Fibroblast of the aortic adventitia (primary cell): Measurements from ENCODE around the genes FAM107B, OLAH, RSU1 and TMEM236.

DNA sequence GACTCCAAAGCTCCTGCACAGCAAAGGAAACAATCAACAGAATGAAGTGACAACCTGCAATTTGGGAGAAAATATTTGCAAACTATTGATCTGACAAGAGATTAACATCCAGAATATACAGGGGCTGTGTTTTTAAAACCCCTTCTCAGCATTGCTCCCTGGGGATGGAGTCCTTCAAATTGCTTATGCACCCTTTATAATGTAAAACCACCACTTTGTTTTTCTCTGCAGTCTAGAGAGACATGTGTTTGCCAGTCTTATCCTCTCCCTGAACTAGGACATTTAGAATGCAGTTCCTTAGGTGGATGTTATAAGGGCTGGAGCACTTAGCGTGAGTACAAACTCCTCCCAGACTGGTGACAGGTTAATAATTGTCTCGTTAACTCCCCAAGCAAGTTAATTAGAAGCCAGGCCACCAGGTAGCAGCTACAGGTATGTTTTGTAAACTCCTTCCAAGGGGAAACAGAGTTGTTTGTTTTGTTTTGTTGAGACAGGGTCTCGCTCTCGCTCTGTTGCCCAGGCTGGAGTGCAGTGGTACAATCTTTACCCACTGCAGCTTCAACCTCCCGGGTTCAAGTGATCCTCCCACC, 100.3 kb downstream of the FAM107B start:
- CAGE, long polyA plus RNA: no peak

GRCh38 chr10:14773784-14774625, 692 bp downstream of the FAM107B start:
- CAGE, long polyA plus RNA: no peak

GRCh38 chr10:14774711-14775085, at the start of gene FAM107B:
Gene FAM107B (minus strand): TSS chr10:14774897.
- CAGE, long polyA plus RNA: no peak

GRCh38 chr10:15043707-15044102, at the start of gene OLAH:
Gene OLAH (plus strand): TSS chr10:15043943.
- CAGE, long polyA plus RNA: no peak

DNA sequence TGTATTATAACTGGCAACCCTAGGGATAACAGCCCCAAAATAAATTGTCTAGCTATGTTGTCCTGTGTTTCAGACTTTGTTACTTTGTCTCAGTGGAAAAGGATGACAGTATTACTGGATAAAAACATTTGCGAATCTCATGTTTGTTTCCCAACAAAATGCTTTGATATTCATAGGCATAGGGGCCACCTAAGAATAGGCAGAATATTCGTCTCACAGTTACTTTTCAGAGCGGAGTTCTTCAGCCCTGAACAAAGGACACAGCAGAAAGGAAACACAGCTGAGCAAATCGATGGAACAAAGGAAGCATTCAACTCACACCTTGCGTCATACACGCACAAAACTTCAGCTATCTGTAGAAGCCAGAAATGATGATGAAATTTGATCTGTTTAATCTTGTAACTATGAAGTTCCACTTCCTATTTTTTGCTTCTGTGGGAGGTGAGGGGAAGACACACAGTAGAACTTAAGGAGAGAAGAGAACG, 26.4 kb downstream of the FAM171A1 start:
- CAGE, long polyA plus RNA: no peak

GRCh38 chr10:15369481-15370718, 1.2 kb downstream of the FAM171A1 start:
- CAGE, long polyA plus RNA: no peak

DNA sequence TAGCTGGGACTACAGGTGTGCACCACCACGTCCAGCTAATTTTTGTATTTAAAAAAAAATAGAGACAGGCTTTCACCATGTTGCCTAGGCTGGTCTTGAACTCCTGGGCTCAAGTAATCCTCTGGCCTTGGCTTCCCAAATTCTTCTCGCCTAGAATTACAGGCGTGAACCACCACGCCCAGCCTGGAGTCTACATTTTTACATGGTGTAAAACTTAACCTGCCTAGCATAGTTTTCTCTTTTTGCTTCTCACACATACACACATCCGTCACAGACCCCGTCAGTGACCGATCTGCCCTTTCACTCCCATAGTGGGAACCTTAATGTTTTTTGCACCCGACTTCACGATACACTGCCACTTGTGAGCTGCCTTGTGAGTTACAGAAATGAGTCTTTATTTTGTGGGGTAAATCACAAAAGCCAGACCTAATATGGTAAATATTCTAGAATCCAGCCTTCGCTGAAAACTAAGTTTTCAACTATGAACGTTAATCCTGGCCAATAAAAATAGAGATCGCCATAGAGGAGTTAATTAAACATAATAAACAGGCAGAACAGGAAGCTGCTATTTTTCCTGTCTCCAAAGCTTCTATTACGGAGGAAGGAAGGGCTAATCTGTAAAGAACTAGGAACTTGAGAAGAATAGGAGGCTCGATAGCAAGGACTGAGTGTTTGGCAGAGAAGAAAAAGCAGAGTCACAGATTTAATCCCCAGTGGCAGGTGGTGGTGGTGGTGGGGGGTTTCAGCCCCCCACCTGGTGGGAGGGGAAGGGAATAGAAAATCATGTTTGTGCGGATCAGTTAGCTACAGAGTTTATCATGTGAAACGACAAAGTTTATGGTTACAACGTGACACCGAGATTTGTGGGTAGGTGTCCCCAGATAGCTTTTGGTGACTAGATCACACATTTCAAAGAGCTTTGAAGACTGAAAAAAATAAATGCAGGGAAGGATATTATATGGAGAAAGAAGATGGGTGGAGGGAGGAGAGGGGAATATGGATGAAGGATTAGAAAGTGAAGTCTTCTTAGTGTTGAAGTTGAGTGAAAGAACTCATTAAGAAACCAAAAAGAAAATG, 14.7 kb upstream of the FAM171A1 start:
- CAGE, long polyA plus RNA: no peak

DNA sequence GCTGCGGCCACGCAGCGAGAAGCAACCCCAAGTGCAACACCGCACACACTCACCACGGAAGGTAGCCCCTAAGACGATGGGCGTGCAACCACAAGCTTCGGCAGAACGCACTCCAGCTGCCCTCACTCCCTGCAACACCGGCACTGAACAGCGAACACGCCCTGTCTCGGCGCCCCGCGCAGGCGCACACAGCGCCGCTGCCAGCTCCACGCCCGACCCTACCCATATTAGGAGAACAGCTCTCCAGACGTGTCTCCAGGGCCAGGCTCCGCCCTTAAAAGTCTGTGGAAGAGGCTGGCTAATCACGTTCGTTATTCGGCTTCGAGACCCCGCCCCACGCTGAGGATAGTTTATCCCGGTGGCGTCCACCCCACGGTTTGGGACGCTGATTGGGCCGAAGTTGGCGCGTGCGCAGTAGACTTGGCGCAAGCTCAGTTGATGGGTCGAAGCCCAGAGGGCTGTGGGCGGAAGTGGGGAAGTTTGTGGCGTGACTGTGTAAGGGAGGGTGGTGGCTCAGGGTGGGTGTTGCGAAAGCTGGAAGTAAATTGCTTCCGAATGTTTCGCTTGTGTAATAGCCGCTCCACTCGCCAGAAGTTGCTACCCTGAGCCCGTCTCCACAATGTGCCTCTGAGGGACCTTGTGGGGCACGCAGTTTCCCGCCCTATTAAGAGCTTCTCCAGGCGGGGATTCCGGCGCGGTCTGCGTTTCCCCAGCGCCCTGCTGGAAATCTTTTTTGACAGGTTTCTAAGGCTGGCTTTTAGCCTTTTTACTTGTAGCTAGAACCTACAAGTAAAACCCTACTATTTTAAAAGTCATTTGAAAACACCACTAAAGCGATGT, at the start of gene RSU1:
RSU1 (minus strand) TSS at position 163 of the 840 bp plus-strand sequence.
- CAGE, long polyA plus RNA: no peak

DNA sequence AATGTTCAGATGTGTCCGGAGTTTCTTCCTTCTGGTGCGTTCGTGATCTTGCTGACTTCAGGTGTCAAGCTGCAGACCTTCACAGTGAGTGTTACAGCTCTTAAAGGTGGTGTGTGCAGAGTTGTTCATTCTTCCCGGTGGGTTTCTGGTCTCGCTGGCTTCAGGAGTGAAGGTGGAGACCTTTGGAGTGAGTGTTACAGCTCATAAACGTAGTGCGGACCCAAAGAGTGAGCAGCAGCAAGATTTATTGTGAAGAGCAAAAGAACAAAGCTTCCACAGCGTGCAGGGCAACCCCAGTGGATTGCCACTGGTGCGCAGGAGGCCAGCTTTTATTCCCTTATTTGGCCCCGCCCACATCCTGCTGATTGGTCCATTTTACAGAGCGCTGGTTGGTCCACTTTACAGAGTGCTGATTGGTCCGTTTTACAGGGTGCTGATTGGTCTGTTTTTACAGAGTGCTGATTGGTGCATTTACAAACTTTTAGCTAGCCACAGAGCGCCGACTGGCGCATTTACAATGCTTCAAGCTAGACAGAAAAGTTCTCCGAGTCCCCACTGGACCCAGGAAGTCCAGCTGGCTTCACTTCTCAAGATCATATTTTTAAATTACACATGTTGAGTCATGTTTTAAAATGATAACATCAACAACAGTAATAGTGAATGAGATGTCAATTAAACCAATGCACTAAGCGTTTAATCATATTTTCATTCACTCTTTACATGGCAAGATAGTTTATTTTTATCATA, 128.4 kb downstream of the CUBN start:
- CAGE, long polyA plus RNA: no peak

DNA sequence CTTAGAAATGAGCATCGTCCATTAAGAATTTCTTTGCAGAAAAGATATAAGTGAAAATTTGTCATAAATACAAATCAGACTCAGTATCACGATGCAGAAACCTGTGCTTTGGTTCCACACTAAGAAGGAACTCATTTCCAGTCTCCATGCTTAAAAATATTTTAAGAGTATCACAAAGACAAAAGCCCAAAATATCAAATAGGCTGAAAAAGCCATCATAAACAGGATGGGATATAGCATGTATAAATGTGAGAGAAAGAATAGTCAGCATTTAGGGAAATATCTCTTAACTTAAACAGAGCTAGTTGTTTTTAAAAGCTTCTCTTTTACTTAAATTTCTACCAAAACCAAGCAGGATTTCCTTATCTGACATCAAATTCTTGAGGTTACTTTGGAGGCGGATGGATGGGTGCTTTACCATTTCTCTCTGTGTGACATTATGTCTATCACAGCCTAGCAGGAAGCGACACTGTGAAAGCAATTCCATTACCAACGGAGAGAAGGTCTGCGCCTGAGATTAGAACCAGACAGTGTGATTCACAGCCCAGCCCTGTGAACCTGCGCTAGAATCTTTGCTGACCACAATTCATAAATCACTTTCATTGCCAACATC, 126.7 kb downstream of the CUBN start:
- CAGE, long polyA plus RNA: no peak

DNA sequence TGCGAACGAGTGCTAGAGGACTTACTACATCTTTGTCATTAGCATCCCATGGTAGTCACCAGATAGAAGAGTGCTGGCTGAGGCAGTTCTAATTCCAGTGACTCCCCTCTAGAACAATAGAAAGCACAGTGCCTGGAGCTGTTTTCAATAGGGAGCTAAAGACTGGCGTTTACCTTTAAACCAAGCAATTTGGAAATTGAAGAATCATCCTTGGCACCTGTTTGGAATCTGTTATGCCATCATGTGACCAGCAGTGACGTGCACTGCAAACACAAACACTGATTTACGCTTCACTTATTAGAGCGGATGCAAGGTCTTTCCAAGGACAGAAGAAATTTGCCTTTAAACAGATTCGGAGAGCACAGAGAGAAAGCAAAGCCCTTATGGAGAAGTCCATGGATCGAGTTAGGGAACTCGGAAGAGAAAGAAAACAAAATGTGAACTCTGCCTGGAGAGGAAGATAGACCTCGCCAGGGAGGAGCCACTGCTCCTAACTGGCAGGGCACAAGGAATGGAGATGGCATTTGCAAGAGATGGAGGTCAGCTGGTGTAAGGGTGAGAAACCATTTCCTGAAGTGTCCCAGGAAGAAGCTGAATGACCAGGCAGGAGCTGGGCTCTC, 97.9 kb downstream of the CUBN start:
- CAGE, long polyA plus RNA: no peak

- CAGE, long polyA plus RNA: no peak
Measured at GRCh38 chr10:17238794-17239414, 10.9 kb downstream of the VIM start.

DNA sequence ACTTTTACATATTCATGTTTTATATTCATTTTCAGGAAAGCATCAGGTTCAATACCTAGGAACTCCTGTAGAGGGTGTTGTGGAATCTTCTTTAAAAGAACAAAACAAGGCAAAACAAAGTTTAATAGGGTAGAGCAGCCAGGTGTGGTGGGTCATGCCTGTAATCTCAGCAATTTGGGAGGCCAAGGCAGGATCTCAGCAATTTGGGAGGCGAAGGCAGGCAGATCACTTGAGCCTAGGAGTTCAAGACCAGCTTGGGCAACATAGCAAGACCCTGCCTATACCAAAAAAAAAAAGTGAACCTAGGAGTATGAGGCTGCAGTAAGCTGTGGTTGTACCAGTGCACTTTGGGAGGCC, 45.1 kb downstream of the ST8SIA6 start:
- CAGE, long polyA plus RNA: no peak

DNA sequence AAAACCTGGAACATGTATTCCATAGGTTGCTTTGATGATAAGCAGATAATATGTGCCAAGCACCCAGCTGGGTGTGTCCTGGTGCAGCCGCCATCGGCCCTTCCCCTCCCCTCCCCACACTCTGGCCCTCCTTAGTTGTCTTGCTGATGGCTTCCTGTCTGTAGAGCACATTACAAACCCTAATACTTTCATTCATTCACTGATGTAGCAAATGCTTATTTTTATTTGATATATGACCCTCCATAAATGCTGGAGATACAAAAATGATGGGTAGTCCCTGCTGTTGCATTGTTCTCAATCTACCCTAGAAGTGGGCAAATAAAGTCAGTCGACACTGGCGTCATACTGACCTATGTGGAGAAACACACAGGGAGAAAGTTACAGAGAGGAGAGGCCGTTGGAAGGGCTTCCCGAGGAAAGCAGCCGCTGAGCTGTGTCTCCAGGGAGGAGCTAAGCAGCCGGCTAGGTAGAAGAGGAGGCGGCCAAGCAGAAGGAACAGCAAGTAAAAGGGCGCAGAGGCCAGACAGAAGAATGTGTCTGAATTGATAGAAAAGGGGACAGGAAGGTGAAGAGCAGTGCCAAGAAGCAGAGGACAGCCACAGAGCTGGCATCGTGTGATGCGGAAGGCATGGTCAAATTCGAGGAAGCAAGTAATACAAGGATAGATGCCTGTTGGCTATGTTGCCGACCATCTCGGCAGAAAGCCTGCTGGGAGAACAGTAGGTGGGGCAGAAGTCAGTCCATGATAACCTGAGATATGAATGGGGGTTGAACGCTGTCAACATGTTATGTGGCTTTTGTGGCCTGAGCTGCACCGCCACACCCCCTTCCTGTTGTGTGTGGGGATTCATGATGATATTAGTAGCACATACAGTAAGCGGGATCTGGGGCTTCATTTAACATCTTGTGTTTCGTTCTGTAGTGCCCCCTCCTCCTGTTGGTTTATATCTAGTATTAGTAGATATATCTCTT, 25.9 kb downstream of the ST8SIA6 start:
- CAGE, long polyA plus RNA: no peak

DNA sequence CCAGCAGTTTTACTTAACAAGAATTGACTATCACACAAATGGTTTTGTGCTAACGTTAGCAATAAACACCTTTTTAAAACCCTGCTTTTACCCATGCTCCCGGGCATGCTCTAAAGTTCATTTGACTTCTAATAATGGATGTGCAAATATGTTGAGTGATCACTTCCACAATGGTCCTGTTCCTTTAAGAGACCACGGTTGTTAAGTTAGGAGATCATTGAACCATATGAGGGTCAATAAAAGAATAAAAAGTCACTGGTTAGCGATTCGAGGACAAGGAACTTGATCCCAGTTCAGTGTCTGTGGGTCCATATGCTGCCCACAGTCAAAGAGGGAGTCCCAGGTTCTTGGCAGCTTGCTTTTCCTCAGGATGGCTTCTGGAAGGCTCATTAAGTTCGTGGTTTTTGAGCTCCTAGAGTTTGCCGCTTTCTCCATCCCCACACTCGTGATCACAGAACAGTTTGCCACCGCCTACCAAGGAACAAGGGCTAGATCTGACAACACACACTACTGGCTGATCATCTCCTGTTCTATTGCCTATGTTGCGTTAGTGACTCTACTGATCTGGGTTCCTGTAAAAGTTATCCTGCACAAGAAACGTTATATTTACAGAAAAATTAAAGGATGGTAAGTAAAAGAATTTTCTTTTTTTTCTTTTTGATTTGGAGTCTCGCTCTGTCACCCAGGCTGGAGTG, at the start of gene TMEM236:
TMEM236 (plus strand) TSS at position 276 of the 695 bp plus-strand sequence.
- CAGE, long polyA plus RNA: no peak

DNA sequence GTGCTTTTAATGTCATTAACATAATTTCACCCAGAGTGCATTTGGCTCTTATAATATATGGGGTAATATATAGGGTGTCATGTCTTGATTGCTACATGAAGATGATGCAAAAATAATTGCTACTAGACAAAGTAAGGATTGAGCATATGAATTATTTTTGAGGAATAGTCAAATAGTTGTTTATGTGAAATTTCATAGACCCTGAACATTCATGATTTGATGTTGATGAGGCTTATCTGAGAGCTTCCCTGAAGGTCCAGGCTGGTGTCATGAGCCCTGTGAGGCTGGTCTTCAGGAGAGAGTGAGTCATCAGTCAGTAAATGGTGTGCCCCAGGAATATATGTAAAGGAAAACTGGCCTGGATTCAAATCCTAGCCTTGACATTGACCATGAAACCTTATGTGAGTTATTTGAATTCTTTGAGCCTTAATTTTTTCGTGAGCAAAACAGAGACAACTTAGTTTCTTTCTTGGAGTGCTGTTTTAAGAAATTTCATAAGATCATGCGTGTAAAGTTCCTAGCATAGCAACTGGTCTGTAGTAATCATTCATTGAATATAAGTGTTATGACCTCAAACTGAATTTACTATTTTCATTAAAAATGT, 6.2 kb downstream of the TMEM236 start:
- CAGE, long polyA plus RNA: no peak

GRCh38 chr10:17787562-17788026, 21.6 kb upstream of the MRC1 start:
- CAGE, long polyA plus RNA: no peak

- CAGE, long polyA plus RNA: no peak
Measured at GRCh38 chr10:17859680-17860230, 50.6 kb downstream of the MRC1 start.

GRCh38 chr10:18036130-18036518, 84.4 kb downstream of the SLC39A12 start:
- CAGE, long polyA plus RNA: no peak

- CAGE, long polyA plus RNA: no peak
Measured at GRCh38 chr10:18196898-18197442, 56.7 kb downstream of the CACNB2 start.